ENCODE measurements around the gene PHYH.

GRCh38 chr10:11325190-11325841 lies 286.1 kb downstream of the USP6NL start:
- PRO-cap, result no peak

- PRO-cap, result no peak
Measured at GRCh38 chr10:11493708-11494088, 117.8 kb downstream of the USP6NL start.

- PRO-cap, result no peak
Measured at GRCh38 chr10:11517206-11517760, 94.2 kb downstream of the USP6NL start.

- PRO-cap, result no peak
Measured at GRCh38 chr10:11685731-11686339, 56.3 kb upstream of the ECHDC3 start.

- PRO-cap, result no peak
Measured at GRCh38 chr10:11687808-11688242, 54.4 kb upstream of the ECHDC3 start.

GRCh38 chr10:11875219-11875728 lies 52.1 kb downstream of the PROSER2 start:
- PRO-cap, result no peak

DNA sequence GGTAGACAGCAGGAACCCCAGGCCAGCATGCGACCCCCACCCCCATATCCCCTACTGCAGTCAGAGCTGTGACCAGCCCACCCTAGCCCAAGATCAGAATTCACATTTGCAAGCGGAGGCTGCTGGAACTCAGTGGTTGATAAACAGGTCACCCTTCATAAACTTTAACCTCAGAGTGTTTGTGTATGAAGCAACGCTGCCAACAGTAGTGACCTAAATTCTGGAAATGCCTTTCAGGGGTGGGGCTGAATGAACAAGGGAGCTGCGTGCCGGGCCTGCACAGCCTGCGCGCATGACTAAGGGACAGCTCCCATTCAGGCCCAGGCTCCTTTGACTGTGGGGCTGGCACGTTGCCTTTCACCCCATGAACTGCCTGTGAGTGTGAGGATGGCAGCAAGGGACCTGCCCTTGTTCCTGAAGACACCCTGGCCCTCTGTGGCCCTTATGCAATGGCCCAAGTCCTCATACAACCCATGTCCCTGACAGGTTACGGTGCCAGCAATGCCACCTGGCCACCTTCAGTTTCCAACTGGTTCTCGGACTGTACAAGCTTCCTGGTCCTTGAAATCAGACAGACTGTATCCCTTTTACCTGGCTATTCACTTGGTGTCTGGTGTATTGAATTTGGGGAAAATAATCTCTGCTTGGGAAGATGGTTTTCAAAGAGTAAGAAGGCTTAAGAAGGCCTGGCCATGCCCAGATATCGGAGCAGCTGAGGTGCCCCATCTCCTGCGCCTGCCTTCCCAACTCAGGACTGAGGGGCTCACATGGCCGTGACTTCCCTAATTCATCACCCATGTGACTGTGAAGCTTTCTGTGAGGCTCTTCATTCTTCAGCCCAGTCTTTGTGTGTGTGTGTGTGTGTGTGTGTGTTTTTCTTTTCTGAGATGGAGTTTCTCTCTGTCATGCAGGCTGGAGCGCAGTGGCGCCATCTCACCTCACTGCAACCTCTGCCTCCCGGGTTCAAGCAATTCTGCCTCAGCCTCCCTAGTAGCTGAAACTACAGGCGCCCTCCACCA lies 52.9 kb downstream of the PROSER2 start:
- PRO-cap, result no peak

GRCh38 chr10:12071448-12071764 lies 2.7 kb downstream of the DHTKD1 start:
- PRO-cap, result no peak

DNA sequence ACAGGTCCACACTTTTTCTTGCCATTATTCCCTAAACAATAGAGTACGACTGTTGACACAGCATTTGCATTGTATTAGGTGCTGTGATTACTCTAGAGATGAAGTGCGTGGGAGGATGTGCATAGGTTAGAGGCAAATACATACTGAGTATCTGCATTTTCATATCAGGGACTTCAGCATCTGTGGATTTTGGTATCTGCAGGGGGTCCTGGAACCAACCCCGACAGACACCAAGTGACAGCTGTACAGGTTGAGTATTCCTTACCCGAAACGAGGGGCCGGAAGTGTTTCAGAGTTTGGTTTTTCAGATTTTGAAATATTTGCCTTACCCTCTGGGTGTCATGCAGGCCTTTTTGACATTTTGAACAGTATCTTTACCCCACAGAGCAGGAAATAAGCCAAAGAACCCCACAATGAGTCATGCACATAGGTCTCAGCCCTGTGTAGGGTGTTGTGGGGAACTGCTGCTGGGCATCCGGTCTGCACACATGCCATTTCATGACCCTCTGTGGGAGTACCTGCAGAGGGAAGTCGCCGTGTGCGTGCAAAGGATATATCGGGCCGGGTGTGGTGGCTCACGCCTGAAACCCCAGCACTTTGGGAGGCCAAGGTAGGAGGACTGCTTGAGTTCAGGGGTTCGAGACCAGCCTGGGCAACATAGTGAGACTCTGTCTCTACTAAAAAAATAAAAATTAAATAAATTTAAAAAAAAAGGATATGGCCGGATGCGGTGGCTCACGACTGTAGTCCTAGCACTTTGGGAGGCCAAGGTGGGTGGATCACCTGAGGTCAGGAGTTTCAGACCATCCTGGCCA lies 14.3 kb downstream of the NUDT5 start:
- PRO-cap, result no peak

GRCh38 chr10:12405784-12406176 lies 56.4 kb downstream of the CAMK1D start:
- PRO-cap, result no peak

DNA sequence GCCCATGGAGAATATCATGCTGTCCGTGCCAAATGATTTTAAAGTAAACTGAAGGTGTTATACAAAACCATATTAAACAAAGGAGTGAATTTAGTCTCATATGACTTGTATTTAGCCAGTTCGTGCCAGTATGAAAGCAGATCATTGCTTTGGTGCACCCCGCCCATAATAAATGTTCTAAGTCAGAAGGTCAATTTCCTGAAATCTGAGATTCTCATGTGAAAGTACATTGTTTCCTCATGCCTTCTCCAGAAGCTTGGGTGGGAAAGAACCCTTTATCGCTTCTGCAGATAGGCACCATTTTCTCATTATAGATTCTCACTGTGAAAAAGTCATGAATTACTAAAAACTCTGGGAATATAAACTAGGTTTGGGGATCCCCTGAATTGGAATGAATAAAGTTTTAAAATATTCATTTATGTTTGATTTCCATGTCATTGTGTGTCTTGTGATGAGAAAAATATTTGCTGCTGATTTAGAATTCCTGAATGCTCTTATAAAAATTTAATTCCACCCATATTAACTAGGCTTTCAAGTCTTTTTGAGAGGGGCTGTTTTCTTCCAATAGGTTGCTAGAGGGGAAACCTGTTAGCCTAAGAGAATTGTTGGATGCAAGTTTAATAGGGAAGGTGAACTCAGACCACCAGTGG lies 106.6 kb downstream of the CAMK1D start:
- PRO-cap, result unidirectional peak, plus-strand start at position 251 of the sequence

DNA sequence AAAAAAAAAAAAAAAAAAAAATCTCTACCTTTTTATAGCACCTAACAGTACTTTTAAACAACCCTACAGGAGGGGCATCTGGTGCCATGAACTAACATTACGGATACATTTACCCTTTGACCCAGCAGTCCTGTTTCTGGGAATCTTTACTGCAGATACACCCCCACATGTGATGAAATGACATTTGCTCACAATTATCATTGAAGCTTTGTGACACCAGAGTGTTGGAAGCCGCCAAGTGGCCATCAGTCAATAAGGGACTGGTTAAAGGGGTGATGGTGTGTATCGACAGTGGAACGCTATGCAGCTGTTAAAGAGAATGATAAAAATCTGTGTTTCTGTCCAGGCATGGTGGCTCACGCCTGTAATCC lies 107.4 kb downstream of the CAMK1D start:
- PRO-cap, result no peak

DNA sequence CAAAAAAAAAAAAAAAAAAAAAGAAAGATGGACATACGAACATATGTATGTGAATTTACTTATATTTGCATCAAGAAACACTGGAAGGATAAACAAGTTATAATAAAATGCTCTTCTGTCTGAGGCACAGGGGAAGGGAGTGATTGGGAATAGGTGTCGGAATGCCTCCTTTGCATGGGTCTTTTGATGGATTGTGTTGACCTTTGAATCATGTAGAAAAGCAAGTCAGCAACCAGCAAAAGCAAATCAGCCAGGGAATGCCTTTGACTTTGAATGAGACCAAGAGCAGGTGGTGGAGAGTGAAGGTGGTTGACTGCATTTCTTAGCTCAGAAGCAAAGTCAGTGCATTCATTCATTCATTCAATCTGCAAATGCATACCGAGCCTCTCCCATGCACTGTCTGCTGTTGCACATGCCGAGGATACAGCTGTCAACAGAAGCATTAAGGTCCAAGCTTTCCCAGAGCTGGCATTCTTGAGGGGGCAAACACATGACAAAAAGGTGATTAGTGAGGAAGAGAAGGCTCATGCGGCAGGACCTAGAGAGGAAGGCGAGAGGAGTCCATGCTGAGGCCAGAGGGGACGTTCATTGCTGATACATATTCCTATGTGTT lies 108.5 kb downstream of the CAMK1D start:
- PRO-cap, result no peak

DNA sequence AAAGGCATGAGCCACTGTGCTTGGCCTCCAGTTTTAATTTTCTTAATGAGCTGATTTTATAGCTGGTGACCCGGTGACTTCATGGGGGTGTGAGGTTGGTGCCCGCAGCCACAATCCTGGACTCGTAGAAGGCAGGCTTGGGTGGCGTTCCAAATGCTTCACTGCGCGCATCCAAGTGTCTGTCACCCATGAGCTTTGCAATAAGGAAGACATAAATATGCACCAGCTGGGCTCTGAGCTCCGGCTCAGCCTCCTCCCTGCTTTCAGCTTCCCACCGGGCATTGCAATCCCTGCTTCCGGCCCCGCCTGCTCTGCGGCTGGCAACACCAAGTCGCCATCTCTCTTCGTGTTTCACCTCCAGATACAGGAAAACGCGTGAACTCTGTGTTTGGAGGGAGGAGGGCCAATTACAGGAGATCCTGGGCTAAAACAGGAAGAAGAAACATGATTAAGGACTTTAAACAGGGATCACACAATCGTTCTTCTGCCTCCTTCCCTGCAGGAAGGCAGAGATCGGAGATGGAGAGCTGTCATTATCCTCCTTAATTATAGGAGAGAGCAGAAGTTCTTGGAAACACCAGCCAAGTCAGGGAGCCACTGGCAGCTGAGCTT lies 134.7 kb downstream of the CAMK1D start:
- PRO-cap, result no peak

- PRO-cap, result no peak
Measured at GRCh38 chr10:12594329-12595125, 245.2 kb downstream of the CAMK1D start.

GRCh38 chr10:12604065-12604505 lies 254.7 kb downstream of the CAMK1D start:
- PRO-cap, result no peak

- PRO-cap, result no peak
Measured at GRCh38 chr10:12666379-12667022, 317.2 kb downstream of the CAMK1D start.

DNA sequence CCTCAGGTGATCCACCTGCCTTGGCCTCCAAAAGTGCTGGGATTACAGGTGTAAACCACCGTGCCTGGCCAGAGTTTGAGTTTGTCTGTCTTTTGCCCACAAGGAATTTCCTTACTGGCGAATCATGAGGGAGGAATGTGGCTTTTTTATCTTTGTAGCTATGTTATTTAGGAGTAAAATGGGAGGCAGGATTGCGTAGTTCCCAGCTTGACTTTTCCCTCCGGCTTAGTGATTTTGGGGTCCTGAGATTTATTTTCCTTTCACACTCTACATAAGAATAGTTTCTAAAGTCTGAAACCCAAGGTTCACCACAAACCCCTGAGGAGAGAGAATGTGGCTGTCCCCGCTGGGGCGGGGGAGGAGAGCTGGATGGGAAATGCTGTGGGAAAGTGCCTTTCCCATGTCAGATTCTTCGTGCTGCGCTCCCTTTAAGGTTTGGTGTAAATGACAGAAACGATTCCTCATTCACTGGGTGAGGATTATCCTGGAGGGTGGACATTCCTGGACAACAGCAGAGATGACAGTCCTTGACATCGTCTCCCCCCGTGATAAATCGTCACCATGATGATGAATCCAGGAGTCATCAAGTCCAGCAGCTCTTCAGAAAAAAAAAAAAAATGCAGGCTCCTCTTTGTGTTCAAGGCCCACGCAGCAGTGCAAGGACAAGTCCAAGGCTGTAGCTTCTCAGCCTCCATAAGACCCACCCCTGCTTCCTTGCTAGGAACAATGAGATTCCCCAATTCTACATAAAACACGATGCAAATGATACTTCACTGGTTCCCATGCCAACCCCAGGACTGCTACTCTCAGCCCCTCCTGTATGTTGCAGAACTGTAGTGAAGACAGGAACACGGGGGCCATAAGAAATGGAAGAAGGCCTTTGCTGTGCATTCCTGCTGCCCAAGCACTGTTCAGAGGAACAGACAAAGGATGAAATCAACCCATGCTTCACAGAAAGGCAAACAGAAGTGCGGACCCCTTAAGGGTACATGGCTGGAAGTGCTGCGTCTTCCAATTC lies 233.1 kb downstream of the CCDC3 start:
- PRO-cap, result no peak

- PRO-cap, result no peak
Measured at GRCh38 chr10:13109988-13110552, 10.1 kb downstream of the OPTN start.

DNA sequence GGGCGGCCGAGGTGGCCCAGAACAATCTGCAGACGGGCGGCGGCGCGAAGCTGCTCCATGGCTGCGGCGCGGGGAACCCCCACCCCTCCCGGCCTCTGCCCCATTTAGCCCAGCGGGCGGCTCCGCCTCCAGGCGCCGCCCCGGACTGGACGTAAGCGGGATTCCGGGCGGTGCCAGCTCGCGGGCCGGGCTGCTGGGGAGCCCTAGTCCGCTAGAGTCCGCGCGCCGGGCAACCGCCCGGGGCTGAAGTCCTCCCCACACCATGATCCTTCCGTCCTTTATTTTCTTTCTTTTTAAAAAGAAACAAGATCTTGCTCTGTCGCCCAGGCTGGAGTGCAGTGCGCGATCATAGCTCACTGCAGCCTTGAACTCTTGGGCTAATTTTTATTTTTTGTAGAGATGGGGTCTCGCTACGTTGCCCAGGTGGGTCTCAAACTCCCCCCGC lies at the start of gene PHYH:
Gene PHYH (minus strand): TSS at position 81 of the 445 bp plus-strand sequence.
- PRO-cap, result bidirectional peak, plus-strand start at position 206 of the sequence, minus-strand start at position 81 of the sequence